SEM (cell line): ENCODE measurements around a stretch of chr22.

GRCh38 chr22:31676614-31677248, 14.7 kb upstream of the PISD start:
- PRO-cap, result no peak

- PRO-cap, result no peak
These were observed 33.1 kb downstream of the PRR14L start for GRCh38 chr22:31716548-31717522.

- PRO-cap, result no peak
These were observed 87.7 kb downstream of the DEPDC5 start for GRCh38 chr22:31841433-31841929.

DNA sequence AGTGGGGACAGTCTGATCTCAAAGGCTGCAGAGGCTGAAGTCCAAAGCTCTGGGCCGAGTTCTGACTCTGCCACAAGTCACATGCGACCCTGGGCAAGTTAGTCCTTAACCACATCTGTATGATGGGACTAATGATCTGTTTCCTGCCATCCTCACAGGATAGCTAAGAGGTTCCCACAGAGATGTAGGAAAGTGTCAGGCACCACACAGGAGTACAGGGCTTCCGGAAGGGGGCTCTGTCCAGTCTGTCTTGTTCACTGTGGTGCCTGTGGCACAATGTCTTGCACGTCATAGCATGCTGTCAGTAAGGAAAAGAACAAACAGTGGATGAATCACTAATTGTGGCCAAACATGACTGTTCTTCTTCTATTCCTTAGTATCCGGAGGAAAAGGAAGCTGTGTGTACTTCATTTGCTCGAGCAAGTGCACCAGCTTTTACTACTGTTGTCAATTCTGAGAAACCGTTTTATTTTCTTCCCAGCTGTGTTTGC, 73.5 kb upstream of the YWHAH start:
- PRO-cap, result no peak

DNA sequence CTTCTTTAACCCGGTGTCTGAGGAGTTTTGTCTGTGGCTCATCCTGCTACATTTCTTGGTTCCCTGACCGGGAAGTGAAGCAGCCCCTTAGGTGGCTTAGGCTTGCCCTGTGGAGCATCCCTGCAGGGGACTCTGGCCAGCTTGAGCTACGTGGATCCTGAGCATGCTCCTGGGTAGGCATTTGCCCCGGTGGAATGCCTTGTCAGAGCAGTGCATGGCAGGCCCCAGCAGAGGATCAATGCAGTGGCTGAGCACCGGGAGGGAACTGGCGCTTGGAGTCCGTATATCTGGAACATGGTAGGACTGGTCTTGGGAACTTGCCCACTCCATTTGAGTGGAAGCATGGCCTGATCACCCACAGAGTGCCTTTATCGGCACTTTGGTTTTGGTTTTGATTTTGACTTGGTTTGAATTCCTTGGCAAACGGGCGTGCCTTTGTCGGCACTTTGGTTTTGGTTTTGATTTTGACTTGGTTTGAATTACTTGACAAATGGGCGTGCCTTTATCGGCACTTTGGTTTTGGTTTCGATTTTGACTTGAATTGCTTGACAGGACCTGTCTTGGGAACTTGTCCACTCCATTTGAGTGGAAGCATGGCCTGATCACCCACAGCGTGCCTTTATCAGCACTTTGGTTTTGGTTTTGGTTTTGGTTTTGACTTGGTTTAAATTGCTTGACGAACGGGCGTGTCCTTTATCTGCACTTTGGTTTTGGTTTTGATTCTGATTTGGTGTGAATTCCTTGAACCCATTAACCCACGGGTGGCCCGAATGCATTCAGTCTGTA, 21.3 kb downstream of the C22orf42 start:
- PRO-cap, result unidirectional peak, minus-strand start at position 381 of the sequence

- PRO-cap, result no peak
These were observed 2.1 kb upstream of the RFPL2 start for GRCh38 chr22:32206873-32207381.

- PRO-cap, result no peak
These were observed 38.0 kb downstream of the FBXO7 start for GRCh38 chr22:32512497-32513128.

GRCh38 chr22:32628952-32629223, 154.3 kb downstream of the FBXO7 start:
- PRO-cap, result no peak

GRCh38 chr22:32691945-32692308, 109.6 kb upstream of the TIMP3 start:
- PRO-cap, result no peak

- PRO-cap, result no peak
These were observed 46.8 kb upstream of the TIMP3 start for GRCh38 chr22:32754673-32755156.

- PRO-cap, result no peak
These were observed 36.6 kb upstream of the TIMP3 start for GRCh38 chr22:32764724-32765491.

GRCh38 chr22:32796777-32797302, 4.7 kb upstream of the TIMP3 start:
- PRO-cap, result no peak

- PRO-cap, result no peak
These were observed 794 bp upstream of the TIMP3 start for GRCh38 chr22:32800593-32801228.

DNA sequence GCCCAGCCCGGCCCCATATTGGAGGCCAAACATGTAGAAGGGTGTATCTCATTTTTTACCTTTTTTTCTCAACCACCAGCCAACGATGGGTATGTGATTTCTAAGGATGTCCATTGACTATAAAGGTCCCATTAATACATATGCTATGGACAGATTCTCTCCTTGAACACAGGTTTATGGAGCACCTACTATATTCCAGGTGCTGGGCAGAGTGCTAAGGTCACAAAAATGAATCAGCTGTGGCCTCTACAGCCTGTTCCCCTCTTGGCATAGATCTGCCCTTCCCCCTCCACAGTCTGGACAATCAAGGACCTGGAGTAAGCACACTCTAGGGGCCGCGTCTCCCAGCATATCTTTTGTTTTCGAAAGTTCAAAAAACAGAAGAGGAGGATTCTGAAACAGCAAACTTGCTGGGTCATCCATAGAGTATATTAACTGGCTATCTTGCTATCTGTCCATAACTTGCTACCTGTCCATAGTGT, 17.9 kb downstream of the TIMP3 start:
- PRO-cap, result no peak

DNA sequence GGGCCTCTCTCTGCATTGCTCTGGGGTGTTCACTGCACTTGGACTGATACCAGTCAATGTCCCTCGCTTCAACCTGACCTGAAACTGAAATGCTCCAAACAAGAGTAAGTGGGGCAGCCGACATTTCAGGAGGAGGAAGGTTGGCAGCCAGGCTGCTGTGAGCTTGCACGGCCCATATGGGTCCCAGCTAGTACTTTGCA, 28.3 kb downstream of the TIMP3 start:
- PRO-cap, result no peak

DNA sequence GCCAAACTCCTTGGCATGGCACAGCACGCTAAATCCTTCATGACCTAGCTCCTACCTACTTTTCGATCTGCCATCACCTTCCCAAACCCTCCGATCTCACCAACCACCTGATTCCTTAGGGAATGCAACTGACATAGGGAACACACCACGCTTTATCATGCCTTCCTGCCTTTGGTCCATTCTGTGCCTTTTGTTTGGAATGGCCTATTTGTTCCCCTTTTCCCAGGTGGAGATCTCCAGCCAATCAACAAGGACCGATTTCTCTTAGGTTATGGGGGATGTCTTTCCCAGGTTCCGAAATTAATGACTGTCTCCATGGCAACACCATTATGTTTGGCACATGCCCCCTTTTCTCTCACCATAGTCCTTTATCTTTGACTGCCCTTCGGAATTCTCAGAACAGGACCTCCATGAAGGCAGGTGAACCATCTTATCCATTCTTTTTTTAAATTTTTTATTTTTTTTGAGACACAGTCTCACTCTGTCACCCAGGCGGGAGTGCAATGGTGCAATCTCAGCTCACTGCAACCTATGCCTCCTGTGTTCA, 374.1 kb downstream of the LARGE1 start:
- PRO-cap, result no peak

GRCh38 chr22:33568093-33568510, 352.2 kb downstream of the LARGE1 start:
- PRO-cap, result bidirectional peak, plus-strand start at chr22:33568367, minus-strand start at chr22:33568215

- PRO-cap, result no peak
These were observed 348.3 kb downstream of the LARGE1 start for GRCh38 chr22:33571928-33572490.

- PRO-cap, result no peak
These were observed 195.6 kb downstream of the LARGE1 start for GRCh38 chr22:33724633-33725106.

- PRO-cap, result no peak
These were observed 176.8 kb downstream of the LARGE1 start for GRCh38 chr22:33743269-33744178.